Hepatocyte (in vitro differentiated cells and primary cell): Measurements from ENCODE around the genes GAL and SMIM38.

DNA sequence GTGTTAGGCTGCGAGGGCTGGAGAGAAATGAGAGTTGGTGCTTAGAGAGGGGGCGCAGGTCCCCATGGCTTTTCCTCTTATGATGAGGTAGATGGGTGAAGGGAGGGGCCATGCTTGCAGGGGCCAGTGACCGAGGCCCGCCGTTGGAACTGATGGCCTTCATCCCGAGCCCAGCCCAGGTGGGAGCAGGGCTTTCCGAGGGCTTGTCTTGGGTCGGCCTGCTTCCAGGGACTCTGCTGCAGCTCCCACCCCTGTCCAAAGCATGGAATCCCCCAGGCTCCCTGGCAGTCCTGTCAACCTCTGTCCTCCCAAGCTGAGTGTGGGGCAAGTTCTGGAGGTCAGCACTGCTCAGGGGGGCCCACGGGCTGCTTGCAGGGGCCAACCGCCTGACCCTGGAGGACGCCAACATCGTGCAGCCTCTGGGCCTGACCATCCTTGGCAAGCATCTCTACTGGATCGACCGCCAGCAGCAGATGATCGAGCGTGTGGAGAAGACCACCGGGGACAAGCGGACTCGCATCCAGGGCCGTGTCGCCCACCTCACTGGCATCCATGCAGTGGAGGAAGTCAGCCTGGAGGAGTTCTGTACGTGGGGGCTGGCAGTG lies 34.8 kb upstream of the PPP6R3 start:
- RAMPAGE, long total RNA: no peak
- RRBS: no CpG with 5 or more reads among the region's 22 CpGs

DNA sequence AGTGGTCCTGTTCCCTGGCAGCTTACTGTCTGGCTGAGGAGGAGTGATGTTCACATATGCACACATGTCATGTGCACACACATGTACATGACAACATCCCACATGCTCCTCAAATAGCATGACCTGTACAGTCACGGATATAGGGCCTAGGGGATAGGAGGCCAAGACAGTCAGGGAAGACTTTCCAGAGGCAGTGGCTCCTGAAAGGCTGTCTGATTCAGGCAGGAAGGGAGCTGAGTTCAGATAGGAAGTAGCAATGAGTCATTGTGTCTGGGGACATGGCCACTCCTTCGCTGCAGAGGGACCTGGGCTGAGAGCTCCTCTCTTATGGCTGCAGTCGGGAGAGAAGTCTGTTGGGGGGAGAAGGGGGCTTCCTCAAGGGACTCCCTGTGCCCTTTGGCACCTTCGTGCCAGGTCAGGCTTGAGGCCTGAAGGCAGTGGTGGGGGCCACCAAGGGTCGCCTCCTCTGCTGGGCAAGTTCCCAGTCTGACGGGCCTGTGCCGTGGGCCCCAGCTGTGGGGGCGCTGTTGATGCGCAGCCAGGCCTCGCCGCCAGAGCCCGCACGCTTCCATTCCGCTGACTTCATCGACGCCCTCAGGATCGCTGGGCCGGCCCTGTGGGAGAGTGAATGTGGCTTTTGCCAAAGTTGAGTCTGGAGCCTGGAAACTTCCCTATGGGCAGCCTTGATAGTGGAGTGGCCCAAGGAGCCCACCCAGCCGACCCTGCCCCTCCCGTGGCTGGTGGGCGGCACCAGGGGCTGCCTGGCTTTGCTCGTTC lies 23.0 kb upstream of the PPP6R3 start:
- RAMPAGE, long total RNA: no peak
- RRBS: no CpG with 5 or more reads among the region's 22 CpGs

- RAMPAGE, long total RNA: no peak
- RRBS: 86% methylated on average over 1 of the region's 23 CpGs
Measured at GRCh38 chr11:68446081-68446905, 14.3 kb upstream of the PPP6R3 start.

DNA sequence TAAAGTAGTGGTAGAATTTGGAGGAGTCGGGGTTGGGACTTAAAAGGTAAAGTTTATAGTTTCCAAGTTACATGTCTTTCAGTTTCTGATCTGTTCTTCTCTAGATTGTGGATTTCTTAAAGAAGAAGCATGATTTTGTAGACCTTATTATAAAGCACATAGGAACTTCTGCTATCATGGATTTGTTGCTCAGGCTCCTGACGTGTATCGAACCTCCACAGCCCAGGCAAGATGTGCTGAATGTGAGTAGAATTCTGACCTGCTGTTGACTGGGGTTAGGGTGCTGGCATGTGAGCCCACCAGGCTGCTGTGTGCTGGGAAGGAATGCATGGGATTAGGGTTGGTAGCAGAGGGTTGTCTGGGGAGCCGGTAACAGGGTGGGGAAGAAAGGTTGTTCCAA lies 87.4 kb downstream of the PPP6R3 start:
- RAMPAGE, long total RNA: no peak
- RRBS: no CpG with 5 or more reads among the region's 4 CpGs

GRCh38 chr11:68684142-68685320 lies at the start of gene GAL:
GAL (plus strand) TSS chr11:68684544.
- RAMPAGE, long total RNA: no peak
- RRBS: 6% methylated on average over 44 of the region's 126 CpGs

DNA sequence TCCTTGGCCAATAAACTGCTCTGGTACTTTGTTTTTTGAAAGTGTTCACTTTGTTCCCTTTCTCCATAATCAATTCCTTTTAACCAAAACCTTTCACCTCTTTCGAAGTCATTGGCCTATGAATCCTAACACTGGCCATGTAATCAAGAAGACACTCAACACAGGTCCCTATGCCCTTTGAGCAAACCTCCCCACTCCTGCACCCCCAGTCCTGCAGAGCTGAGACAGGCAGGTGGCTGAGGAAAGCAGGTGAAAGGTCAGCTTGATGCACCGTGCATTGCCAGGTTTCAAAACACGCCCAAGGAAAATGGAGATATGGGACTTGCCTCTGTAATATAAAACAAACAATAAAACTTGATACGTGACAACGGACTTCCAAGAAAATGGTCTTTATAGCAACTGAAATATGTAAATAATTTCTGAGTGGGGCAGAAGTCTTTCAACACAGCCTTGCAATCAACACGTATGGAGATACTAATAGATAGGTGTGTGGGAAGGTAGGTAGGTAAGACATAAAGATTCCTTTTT lies 10.6 kb downstream of the CPT1A start:
- RAMPAGE, long total RNA: no peak
- RRBS: no CpG with 5 or more reads among the region's 6 CpGs

GRCh38 chr11:68843637-68844501 lies 2.2 kb upstream of the CPT1A start:
- RAMPAGE, long total RNA: no peak
- RRBS: 1% methylated on average over 26 of the region's 59 CpGs

- RAMPAGE, long total RNA: no peak
- RRBS: no CpG with 5 or more reads among the region's 12 CpGs
Measured at GRCh38 chr11:68877807-68878450, 25.7 kb downstream of the MRPL21 start.

DNA sequence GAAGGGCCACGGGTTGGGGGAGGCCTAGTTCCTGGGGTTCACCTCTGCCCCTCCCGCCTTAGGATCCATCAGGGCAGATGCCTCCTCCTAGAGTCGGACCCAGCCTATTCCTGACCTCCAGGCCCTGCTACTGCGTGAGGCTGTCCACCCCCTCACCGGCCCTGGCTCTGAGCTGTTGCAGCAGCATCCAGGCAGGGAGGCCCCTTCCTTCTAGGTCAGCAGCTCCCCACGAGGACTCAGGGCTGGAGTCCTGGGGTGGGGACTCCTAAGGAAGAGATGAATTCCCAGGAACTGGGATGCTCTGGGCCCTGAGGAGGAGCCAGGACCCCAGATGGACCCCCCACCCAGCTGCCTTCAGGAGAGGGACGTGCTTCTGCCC lies 10.4 kb downstream of the MRGPRF start:
- RAMPAGE, long total RNA: no peak
- RRBS: no CpG with 5 or more reads among the region's 7 CpGs

DNA sequence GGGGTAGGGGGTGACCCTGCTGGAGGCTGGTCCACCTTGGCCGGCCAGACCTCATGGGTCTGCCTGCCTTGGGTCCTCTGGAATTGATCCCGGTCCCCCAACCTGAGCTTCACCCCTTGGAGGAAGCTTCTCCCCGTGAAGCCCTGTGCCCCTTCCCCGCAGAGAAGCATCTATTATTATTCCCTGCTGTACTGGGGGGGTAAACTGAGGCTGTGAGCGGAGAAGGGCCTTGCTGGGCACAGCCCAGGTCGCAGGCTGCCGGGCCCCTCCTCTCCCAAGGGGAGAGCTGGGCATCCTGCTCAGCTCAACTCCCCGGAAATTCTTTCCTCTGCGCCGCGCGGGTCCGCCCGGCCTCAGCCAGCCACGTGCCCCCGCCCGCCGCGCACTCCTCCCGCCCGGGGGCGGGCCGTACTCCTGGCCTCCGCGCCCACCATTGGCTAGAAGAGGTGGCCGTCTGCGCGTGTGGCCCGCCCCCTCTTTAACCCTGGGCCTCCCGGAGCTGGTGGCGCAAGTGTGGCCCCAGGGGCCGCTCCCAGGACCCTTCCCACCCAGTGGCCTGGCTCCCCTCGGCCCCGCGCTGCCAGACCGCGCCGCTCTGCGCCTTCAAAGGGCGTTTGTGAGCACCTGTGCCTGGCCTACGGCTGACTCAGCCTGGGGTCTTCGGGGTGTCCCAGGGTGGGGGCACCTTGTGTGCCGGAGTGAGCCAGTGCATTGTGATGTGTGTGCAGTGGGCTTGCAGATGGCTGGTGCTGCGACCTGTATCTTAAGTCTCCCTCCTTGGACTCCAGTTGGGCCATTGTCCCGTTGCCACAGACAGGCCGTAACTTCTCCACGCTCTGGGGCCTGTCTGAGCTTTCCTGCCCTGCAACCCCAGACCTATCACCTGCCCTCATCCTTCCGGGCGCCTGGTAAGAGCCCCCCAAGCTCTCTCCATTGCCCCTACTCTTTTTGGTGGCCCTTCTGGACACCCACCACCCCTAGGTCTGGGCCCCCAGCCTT lies 2.0 kb downstream of the MRGPRF start:
- RAMPAGE, long total RNA: no peak
- RRBS: 3% methylated on average over 16 of the region's 49 CpGs

- RAMPAGE, long total RNA: no peak
- RRBS: no CpG with 5 or more reads among the region's 10 CpGs
Measured at GRCh38 chr11:69018198-69018624, 5.2 kb upstream of the MRGPRF start.

- RAMPAGE, long total RNA: no peak
- RRBS: 84% methylated on average over 3 of the region's 19 CpGs
Measured at GRCh38 chr11:69051494-69052228, 2.9 kb downstream of the TPCN2 start.

GRCh38 chr11:69093699-69094358 lies 45.1 kb downstream of the TPCN2 start:
- RAMPAGE, long total RNA: no peak
- RRBS: 6% methylated on average over 2 of the region's 12 CpGs

GRCh38 chr11:69155802-69156499 lies at the start of gene SMIM38:
SMIM38 (plus strand) TSS chr11:69155935.
- RAMPAGE, long total RNA: no peak
- RRBS: 84% methylated on average over 3 of the region's 22 CpGs

DNA sequence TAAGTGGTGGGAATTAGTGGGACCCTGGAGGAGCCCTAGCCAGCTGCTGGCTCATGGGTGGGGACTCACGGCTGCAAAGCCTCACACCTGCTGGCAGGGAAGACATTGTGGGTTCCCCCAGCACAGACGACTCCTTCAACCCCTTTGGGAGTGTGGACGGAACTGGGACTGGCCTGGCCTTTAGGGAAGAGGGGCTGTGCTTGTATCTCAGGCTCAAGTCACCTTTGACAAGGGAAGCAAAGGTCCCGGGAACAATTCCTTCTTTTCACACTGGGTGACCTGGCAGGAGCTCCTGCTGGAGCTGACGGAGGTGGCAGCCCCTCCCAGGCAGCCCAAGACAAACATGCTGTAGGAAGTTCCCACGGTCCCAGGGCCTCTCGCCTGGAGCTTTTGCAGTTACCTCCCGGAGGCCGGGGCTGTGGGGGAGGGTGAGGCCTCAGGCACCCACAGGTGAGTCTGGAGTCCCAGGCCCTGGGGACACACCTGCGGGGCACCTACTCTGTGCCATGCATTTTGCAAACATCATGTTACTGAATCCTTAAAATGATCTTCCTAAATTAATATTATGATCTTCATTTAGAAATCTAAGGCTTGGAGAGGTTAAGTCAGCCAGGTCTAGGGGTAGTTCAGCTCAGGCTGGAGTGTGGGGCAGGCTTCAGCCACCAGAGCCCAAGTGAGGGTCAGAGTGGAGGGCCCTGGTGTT lies 15.9 kb upstream of the MYEOV start:
- RAMPAGE, long total RNA: no peak
- RRBS: no CpG with 5 or more reads among the region's 10 CpGs

DNA sequence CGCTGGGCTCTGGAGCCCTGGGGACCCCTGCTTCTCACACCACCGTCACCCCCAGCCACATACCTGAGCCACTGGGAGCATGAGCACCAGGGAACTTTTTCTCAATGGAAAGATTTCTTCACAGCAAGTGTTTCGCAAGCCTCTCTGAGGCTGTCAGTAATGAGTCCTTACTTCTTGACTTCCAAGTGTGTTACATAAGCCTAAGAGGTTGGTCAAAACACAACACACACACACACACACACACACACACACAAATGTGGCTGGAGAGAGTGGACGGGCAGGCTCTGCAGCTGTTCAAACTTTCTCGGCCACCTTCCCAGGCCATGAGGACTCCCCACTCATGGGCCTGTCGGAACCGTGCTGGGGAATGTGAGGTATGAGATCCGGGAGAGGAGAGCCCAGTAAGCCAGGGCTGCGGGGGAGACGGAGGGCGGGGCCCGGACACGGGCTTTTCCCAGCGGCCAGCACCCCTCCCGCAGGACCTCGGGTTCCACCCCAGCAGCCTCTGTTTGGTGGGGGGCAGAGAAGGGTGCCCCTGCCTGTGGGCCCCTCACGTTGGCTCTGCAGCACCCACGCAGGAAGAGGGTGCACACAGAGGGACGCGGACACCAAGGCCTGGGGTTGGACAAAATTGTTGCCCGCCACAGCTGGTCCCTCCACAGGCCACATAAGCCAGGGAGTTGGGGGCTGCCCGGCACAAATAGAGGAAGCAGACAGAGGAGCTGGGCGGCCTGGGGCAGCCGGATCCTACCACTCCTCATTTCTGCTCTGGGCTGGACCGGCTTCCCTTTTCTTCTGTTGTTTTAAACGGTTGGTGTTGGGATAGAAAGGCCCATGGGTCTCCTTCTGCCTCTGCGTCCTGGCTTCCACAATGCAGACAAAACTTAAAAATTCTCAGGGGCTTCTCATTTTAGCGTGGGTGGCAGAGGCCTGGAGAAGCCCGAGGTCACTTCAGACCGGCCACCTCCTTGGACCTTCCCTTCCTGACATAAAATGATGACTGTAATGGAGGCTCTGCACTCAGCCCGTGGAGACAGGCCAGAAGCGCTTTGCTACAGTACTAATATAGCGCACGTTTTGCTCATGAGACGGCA lies 151.0 kb downstream of the MYEOV start:
- RAMPAGE, long total RNA: no peak
- RRBS: 76% methylated on average over 8 of the region's 35 CpGs

GRCh38 chr11:69463172-69463867 lies 169.4 kb downstream of the MYEOV start:
- RAMPAGE, long total RNA: no peak
- RRBS: no CpG with 5 or more reads among the region's 12 CpGs

GRCh38 chr11:69524596-69525077 lies 116.3 kb upstream of the CCND1 start:
- RAMPAGE, long total RNA: no peak
- RRBS: no CpG with 5 or more reads among the region's 16 CpGs

- RAMPAGE, long total RNA: no peak
- RRBS: no CpG with 5 or more reads among the region's 11 CpGs
Measured at GRCh38 chr11:69859297-69859821, 40.1 kb upstream of the FGF3 start.

DNA sequence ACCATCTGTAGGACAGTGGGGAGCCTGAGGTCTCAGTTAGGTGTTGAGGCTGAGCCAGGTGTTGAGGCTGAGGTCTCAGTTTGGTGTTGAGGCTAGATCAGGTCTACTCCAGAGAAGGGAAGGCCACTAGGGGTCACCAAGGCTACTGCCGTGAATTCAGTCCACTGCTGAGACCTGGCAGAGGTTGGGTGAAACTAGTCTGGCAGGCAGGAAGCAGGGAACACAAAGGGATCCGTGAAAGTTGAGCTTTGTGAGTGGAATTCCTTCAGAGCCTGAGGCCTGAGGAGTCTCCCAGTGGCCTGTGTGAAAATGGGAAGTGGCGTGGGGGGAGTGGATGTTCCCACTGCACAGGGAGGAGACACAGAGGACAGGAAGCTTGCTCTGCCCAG lies 123.9 kb upstream of the FGF3 start:
- RAMPAGE, long total RNA: no peak
- RRBS: no CpG with 5 or more reads among the region's 3 CpGs